Measurements from ENCODE around the gene DNAJB8.

- CAGE, long polyA plus RNA, result no peak
- RRBS, result 88% methylated on average over 2 of the region's 8 CpGs
Measured at GRCh38 chr3:126857924-126858462, 124.9 kb upstream of the PLXNA1 start.

- CAGE, long polyA plus RNA, result no peak
- RRBS, result no CpG with 5 or more reads among the region's 7 CpGs
Measured at GRCh38 chr3:126961192-126961546, 21.7 kb upstream of the PLXNA1 start.

DNA sequence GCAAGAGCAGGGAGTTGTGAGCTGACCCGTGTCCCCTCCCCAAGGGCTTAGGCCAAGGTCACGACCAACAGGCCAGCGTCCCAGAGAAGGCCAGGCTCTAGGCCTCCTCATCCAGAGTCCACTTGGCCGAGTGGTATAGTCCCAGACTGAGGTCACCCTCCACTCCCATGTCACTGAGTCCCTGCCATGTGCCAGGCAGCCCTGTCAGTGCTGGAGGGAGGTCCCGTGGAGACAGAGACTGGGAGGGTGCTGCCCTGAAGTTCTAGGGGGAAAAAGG lies 44.0 kb downstream of the TPRA1 start:
- CAGE, long polyA plus RNA, result no peak
- RRBS, result no CpG with 5 or more reads among the region's 5 CpGs

DNA sequence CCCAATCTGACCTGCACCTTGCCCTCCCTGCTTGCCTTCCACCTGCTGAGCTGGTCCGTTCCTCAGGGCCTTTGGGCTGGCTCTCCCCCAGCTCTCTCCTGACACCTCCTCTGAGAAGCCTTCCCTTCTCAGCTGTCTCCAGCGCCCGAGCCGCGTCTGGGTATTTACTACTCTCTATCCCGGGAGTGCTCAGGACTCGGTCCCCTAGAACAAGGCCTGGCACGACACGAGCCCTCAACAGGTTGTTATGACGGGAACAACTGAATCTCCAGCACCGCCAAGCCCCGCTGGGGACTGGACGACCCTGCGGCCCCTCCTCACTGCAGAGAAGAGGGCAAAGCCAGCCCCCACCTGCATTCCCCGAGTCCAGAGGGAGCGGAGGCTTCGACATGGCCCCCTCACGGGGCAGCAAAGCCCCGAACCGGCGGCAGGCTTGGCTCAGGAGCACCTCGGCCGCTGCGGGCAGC lies 916 bp downstream of the TPRA1 start:
- CAGE, long polyA plus RNA, result no peak
- RRBS, result 0% methylated on average over 4 of the region's 24 CpGs

DNA sequence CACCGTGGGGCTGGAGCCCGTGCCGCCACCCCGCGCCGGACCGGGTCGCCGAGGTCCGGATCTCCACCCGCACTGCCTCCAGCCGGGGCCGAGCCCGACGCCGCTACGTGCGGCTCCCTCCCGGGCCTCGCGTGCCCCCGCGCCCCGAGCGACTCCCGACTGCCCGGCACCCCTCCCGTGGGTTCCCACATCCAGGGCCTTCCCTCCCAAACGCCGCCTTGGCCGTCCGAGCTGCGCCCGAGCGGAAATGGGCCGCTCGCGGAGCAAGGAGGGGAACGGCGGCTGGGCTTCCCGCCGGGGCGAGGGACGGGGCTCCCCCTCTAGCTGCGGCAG lies 516 bp downstream of the TPRA1 start:
- CAGE, long polyA plus RNA, result no peak
- RRBS, result 1% methylated on average over 20 of the region's 45 CpGs

- CAGE, long polyA plus RNA, result no peak
- RRBS, result no CpG with 5 or more reads among the region's 8 CpGs
Measured at GRCh38 chr3:127819924-127820537, 2.3 kb downstream of the MGLL start.

DNA sequence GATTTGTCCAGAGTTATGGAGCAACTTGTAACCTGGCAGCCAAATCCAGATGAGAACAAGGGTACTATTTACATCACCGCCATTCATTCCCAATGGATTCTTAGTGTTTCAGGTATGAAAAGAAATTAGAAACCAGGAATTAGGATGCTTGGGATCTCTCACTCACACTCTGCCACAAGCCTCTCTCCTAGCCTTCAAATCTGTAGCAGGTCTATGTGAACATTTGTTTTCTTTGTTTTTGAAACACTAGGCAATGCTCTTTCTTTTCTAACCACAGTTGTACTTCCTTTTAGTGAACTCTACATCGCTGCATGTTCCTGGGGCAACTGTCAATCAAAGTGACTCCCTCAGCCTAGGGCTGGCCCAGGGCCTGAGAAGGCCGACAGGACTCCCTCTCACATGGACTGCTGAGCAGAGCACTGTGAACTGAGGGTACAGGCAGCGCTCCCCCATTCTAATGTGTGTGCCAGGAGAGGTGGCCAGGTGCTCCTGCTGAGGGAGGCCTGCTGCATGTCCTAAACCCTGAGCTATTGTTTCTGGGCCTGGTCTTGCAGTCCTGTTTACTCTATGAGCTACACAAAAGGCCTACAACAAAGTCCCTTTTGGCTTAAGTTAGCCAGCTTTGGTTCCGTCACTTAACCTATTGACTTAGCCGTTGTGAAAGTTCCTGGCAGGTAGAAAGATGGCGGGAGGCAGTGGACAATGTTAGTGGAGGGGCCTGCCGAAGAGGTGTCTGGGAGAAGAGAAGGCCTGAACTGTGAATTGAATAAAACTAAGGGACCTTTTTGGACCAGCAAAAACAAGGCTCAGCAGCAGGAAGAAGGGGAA lies 14.2 kb upstream of the MGLL start:
- CAGE, long polyA plus RNA, result no peak
- RRBS, result no CpG with 5 or more reads among the region's 8 CpGs

GRCh38 chr3:127888483-127889172 lies 26.4 kb upstream of the KBTBD12 start:
- CAGE, long polyA plus RNA, result no peak
- RRBS, result no CpG with 5 or more reads among the region's 10 CpGs

- CAGE, long polyA plus RNA, result no peak
- RRBS, result no CpG with 5 or more reads among the region's 6 CpGs
Measured at GRCh38 chr3:127997818-127998270, 54.4 kb upstream of the SEC61A1 start.

GRCh38 chr3:128051571-128052086 lies 608 bp upstream of the SEC61A1 start:
- CAGE, long polyA plus RNA, result no peak
- RRBS, result 2% methylated on average over 4 of the region's 25 CpGs

DNA sequence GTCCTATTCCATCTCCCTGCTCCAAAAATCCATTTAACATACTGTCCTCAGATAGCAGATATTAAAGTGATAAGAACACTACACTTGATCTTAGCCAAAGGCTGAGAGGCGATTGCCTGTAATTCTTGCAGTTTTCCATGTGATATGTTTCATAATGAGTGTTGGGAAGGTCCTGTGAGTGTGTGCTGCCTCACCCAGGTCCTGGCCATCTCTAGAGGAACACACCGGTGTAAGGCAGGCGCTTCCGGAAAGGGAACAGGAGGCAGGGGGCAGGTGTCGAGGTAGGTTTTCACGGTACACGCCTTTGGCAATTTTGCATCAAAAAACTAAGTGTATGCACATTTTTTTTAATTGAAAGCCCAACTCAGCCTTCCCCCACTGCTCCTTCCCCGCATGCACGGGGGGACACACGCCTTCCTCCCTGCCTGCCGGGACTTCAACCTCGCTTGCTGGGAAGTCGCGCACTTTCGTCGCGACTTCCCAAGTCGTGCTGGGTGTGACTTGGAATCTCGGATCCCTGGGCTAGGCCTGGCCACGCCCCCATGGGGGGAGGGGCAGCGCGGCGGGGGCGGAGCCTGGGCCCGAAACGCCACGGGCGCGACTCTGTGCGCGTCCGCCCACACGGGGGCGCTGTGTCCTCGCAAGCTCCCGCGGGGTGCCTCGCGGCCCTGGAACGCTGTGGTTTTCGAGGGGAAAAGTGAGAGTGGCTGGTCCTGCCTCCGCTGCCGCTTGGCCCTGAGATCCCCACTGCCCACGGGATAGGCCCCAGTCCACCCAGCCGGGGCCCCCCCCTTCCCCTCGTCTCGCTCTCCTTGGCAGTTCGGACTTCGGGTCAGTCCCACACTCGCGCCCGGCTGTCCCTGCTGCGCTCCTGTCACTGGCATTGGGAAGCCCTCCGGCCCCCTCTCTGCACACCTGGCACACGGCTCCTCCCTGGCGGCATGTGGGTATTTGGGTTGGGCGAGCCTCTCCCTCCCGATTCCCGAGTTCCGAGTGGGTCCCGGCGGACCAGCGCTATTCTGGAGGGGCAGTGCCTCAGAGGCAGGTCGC lies 23.2 kb downstream of the SEC61A1 start:
- CAGE, long polyA plus RNA, result no peak
- RRBS, result 5% methylated on average over 13 of the region's 64 CpGs

- CAGE, long polyA plus RNA, result no peak
- RRBS, result no CpG with 5 or more reads among the region's 9 CpGs
Measured at GRCh38 chr3:128094318-128094822, 29.2 kb downstream of the RUVBL1 start.

- CAGE, long polyA plus RNA, result no peak
- RRBS, result no CpG with 5 or more reads among the region's 8 CpGs
Measured at GRCh38 chr3:128282606-128283088, 129.4 kb downstream of the EEFSEC start.

- CAGE, long polyA plus RNA, result no peak
- RRBS, result no CpG with 5 or more reads among the region's 11 CpGs
Measured at GRCh38 chr3:128323452-128324160, 143.1 kb downstream of the DNAJB8 start.

DNA sequence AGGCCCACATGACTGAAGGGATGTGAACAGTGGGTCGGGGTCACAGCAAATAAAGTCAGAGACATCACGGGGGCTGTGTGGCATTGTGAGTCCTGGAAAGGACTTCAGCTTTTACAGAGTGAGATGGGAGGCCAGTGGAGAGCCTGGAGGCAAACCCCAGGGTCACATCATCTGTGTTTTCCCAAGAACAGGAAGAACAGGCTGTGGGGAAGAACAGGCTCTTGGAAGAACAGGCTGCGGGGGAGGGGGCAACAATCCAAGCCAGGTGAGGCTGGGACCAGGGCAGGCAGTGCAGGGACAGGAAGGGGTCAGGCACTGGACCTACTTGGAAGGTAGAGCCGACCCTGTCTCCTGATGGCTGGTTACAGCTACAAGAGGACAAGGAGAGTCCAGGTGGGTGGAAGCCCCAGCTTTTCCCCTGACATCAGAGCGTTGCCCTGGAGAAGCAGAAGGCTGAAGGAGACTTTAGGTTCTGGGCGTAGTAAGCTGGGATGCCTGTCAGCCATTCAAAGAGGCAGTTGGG lies 131.1 kb downstream of the DNAJB8 start:
- CAGE, long polyA plus RNA, result no peak
- RRBS, result no CpG with 5 or more reads among the region's 6 CpGs

- CAGE, long polyA plus RNA, result no peak
- RRBS, result 97% methylated on average over 7 of the region's 29 CpGs
Measured at GRCh38 chr3:128410577-128411388, 55.9 kb downstream of the DNAJB8 start.

- CAGE, long polyA plus RNA, result no peak
- RRBS, result 4% methylated on average over 16 of the region's 42 CpGs
Measured at GRCh38 chr3:128433021-128433548, 33.6 kb downstream of the DNAJB8 start.

GRCh38 chr3:128466835-128467191 lies at the start of gene DNAJB8:
TSS of gene DNAJB8 (minus strand) at chr3:128466890.
- CAGE, long polyA plus RNA, result no peak
- RRBS, result no CpG with 5 or more reads among the region's 7 CpGs

DNA sequence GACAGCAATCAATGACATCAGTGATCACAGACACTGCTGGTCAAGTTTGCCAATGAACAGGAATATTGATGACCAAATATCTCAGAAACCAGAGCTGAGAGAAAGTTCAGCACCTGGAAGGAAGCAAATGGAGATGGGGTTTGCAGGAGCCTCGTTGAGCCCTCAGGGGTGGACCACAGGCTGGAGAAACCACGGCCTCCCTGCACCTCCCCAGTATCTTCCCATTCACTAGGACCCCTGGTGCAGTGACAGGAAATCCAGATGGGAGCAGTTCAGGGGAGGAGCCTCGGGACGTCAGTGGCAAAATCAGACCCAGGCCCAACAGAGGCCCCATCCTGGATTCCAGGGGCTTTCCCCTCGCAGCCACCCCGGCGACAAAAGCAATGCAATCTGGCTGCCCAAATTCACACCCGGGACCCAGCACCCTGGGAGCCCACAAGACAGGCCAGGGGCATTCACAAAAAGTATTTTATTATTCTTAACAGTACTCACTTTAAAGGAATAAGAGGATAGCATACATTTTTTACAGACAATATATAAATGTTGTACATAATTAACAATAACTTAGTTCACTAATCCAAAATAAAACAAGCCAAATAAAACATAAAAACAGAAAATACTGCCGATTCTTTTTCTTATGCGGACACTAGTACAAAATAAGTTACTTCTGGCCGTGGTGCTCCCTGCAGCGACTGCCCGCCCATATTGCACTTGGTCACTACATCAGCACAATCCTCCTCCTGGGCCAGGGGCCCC lies 12.5 kb upstream of the DNAJB8 start:
- CAGE, long polyA plus RNA, result no peak
- RRBS, result 80% methylated on average over 1 of the region's 13 CpGs

DNA sequence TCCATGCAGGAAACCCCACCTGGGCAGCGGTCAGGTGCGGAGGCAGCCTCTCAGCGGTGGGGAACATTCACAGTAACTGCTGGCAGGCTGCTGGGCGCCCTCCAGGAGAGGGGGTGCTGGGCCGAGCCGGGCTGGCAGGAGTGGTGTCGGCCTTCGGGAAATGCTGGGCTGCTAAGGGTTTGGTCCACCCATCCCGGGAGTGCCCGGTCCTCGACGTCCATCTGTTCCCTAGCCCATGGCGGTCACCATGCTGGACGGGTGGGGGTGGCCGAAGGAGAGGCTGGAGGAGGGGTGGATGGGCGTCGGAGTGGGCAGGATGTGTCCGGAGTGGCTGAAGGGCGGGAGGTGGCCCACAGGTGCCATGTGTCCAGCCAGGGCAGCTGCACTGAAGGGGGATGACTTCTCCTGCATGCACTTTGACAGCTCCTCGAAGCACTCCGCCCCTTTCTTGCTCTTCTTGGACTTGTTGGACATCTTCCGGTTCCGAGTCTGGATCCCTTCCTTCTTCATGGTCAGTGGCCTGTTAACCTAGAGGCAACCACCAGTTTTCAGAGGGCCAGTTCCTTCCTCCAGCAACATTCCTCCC lies 12.1 kb downstream of the GATA2 start:
- CAGE, long polyA plus RNA, result no peak
- RRBS, result 90% methylated on average over 4 of the region's 23 CpGs

Measured in mammary epithelial cell (primary cell).